Vagina (tissue), 1 donor: ENCODE measurements around a stretch of chr6.

- PRO-cap, result no peak
- RAMPAGE, long total RNA, result no peak
These were observed 119.0 kb downstream of the RTN4IP1 start for GRCh38 chr6:106509933-106510994.

- PRO-cap, result no peak
- RAMPAGE, long total RNA, result no peak
These were observed 950 bp downstream of the QRSL1 start for GRCh38 chr6:106630122-106630933.

DNA sequence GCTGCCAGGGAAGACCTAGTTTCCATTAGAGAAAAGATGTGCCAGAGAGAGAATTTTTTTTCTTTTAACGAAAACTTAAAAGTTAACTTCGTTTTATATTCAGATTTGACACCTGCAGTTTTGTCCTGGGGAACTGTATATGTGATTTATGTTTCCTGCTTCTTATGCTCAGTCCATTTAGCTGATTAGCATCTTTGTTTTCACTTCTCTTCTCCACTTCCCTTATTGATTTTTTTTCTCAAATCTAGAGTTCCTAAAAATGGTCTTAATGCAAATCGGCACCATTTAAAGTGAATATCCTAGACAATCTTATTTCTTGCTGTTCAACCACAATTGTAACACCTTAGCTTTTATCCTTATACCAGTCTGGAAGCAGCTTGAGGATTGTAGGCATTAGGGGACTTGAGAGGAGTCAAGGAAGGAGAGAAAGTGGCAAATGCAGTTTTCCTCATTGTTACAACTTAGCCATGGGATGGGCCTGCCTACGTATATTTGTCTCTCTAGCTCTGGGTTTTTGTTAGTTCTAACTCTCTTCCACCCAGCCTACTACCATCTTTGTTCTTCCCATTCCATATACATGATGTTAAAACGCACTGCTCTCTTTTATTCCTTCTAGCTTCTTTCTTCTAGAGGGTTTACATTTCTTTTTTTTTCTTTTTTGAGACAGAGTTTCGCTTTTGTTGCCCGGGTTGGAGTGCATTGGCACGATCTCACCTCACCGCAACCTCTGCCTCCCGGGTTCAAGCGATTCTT lies 8.5 kb downstream of the QRSL1 start:
- PRO-cap, result no peak
- RAMPAGE, long total RNA, result no peak

GRCh38 chr6:106693381-106693841 lies 64.0 kb downstream of the QRSL1 start:
- PRO-cap, result no peak
- RAMPAGE, long total RNA, result no peak

GRCh38 chr6:106694321-106694722 lies 64.9 kb downstream of the QRSL1 start:
- PRO-cap, result no peak
- RAMPAGE, long total RNA, result no peak

- PRO-cap, result no peak
- RAMPAGE, long total RNA, result no peak
These were observed 112.3 kb downstream of the QRSL1 start for GRCh38 chr6:106741804-106741961.

- PRO-cap, result no peak
- RAMPAGE, long total RNA, result no peak
These were observed 136.7 kb downstream of the QRSL1 start for GRCh38 chr6:106765780-106766823.

- PRO-cap, result no peak
- RAMPAGE, long total RNA, result no peak
These were observed 86.3 kb downstream of the CD24 start for GRCh38 chr6:106888091-106888848.

DNA sequence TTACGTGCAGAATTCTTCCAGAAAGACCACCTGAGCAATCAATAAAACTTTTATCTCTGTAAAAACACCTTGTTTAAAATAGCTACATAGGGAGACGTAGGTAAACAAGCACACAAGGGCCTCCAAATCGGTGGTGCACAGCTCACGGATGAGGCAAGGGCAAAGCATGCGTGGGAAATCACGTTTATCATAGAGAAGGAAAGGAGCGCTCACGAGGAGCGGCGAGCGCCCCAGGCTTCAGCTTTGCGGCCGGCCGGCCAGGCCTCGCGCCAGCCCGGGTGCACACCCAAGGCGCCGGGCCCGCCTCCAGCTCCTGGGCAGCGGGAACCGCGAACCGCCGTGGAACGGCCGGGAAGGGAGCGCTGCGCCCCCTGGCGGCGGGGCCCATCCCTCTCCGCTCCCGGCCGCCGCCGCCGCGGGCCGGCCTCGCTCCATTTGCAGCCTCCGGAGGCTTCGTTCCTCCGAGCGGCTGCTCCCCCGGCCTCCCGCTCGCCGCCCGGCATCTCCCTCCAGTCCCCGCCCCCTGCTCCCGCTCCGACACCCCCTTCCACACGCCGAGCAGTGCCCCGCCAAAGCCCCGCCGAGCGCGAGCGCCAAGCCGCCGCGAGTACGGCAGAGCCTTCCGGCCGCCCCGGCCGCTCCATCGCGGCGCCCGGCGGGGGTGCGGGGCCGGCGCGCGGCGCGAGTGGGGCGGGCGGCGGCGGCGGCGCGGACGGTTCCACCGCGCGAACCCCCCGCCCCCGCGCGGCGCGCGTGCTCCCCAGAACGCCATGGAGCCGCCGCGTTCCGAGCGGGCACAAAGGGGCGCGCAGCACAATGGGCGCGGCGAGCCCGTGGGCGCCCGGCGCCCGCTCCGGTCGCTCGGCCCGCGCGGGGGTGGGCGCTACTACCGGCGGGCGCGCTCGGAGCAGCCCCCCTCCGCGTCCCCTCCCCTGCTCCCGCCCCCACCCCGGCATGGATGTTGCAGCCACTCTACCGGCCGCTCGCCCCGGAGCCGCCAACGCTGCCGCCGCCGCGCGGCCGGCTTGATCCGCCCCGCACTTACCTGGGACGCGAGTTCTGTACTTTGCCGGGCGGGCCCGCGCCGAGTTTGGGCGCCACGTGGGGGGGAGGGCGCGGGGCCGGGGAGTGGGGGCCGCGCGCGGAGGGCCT lies 894 bp downstream of the BEND3 start:
- PRO-cap, result no peak
- RAMPAGE, long total RNA, result no peak

GRCh38 chr6:107221836-107222035 lies 106.4 kb upstream of the BEND3 start:
- PRO-cap, result no peak
- RAMPAGE, long total RNA, result no peak

DNA sequence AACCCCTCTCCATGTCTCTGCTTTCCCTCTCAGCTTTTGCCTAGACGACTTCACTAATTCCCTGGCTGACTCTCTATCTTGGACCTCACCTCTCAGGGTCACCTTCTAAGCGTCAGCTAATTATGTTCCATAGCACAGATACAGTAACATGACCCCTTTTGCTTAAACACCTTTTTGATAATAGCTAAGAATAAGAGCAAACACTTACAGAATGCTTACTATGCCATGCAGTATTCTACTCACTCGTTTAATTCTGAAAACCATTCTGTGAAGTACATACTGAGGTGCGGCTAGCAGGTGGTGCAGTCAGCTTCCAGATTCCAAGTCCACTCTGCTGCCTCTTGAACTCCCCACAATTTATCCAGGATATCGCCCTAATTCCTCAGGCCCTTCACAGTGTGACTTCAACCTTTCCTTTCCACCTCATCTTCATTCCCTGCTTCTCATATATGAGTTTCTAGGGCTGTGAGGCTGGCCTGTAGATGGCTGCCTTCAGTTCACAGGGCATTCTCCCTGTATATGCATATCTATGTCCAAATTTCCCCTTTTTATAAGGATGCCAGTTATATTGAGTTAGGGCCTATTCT lies 130.3 kb downstream of the PDSS2 start:
- PRO-cap, result no peak
- RAMPAGE, long total RNA, result start-site peak on the minus strand centred at position 349 of the sequence, 90 bp wide, 13 reads; start-site peak on the minus strand centred at position 519 of the sequence, 85 bp wide, 6 reads

DNA sequence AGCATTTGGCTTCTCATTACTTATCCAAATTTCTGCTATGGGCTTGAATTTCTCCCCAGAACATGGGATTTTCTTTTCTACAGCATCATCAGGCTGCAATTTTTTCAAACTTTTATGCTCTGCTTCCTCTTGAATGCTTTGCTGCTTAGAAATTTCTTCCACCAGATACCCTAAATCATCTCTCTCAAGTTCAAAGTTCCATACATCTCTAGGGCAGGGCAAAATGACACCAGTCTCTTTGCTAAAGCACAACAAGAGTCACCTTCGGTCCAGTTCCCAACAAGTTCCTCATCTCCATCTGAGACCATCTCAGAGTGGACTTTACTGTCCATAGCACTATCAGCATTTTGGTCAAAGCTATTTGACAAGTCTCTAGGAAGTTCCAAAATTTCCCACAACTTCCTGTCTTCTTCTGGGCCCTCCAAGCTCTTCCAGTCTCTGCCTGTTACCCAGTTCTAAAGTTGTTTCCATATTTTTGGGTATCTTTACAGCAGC lies 55.4 kb downstream of the PDSS2 start:
- PRO-cap, result no peak
- RAMPAGE, long total RNA, result no peak

DNA sequence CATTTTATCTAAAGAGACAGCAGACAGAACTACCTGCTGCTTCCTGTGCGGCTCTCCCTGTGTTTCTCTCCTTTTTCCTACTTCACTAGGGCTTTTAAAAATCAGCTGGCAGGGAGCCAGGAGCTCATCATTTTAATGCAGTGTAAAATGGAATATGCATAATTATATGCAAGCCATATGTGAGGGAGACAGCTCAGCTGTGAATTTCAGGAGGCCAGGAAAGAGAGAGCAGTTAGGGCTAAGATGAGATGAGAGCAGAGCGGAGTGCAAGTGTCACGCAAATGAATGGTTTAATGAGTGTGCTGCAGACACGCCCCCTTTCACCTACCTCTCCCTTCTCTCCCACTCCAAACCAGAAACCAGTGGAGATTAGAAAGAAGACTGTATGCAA lies 96.1 kb downstream of the SOBP start:
- PRO-cap, result no peak
- RAMPAGE, long total RNA, result no peak

DNA sequence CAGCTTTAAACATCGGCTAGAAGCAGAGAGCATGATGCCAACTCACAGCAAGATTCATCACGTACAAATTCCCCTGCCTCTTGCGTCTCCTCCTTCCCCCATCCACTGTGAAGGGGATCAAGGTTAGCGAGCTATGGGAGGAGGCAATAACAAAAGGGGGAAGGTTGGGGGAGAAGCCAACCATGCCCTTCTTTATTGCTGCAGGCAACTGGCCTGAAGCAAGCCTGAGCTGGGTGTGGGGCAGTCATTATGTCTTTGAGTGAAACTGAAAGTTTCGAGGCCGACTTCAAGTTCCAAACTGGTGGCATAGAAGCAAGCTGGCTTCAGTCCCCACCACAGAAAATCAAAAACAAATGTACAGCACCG lies 83.3 kb downstream of the SCML4 start:
- PRO-cap, result no peak
- RAMPAGE, long total RNA, result no peak

GRCh38 chr6:107859975-107860522 lies 35.9 kb upstream of the SCML4 start:
- PRO-cap, result no peak
- RAMPAGE, long total RNA, result no peak

DNA sequence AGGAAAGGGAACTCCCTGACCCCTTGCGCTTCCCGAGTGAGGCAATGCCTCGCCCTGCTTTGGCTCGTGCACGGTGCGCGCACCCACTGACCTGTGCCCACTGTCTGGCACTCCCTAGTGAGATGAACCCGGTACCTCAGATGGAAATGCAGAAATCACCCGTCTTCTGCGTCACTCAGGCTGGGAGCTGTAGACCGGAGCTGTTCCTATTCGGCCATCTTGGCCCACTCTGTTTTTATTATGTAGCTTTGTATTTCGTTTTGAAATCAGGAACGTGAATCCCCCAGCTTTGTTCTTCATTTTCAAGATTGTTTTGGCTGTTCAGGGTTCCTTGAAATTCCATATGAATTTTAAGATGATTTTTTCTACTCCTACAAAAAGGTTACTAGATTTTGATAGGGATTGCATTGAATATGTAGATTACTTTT lies 36.4 kb upstream of the SCML4 start:
- PRO-cap, result no peak
- RAMPAGE, long total RNA, result no peak

- PRO-cap, result no peak
- RAMPAGE, long total RNA, result start-site peak on the minus strand at chr6:107901371-107901433, 81 reads
These were observed 56.9 kb downstream of the SEC63 start for GRCh38 chr6:107901119-107901571.

- PRO-cap, result no peak
- RAMPAGE, long total RNA, result no peak
These were observed 38.0 kb upstream of the NR2E1 start for GRCh38 chr6:108127694-108128249.

- PRO-cap, result bidirectional peak, plus-strand start at chr6:108562823, minus-strand start at chr6:108562706
- RAMPAGE, long total RNA, result start-site peak on the minus strand at chr6:108562706-108562749, 13 reads
These were observed 1.6 kb downstream of the FOXO3 start for GRCh38 chr6:108562032-108563000.

DNA sequence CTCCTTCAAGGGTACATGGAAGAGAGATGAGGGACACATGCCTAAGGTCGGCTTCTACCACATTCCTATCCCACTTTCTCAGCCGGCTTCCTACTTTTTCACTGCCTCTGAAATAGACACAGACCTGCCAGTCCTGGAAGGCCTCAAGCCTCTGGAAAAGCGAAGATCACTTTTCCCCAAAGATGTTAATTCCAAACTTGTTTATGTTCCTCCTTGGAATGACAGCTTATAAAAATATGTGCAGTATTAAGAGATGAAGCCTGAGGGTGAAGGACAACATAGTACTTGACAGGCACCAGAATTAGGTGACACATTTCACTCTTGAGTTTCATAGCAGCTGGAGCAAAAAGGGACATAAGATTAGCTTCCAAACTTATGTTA lies 25.2 kb downstream of the FOXO3 start:
- PRO-cap, result no peak
- RAMPAGE, long total RNA, result no peak